Hair follicle dermal papilla cell (primary cell): ENCODE measurements around the gene USP47.

GRCh38 chr11:11841608-11842268 lies at the start of gene USP47:
TSS of gene USP47 (plus strand) at chr11:11841972.
- CAGE, long polyA plus RNA, result no peak

- CAGE, long polyA plus RNA, result no peak
Measured at GRCh38 chr11:11942489-11943267, 65.7 kb downstream of the DKK3 start.

DNA sequence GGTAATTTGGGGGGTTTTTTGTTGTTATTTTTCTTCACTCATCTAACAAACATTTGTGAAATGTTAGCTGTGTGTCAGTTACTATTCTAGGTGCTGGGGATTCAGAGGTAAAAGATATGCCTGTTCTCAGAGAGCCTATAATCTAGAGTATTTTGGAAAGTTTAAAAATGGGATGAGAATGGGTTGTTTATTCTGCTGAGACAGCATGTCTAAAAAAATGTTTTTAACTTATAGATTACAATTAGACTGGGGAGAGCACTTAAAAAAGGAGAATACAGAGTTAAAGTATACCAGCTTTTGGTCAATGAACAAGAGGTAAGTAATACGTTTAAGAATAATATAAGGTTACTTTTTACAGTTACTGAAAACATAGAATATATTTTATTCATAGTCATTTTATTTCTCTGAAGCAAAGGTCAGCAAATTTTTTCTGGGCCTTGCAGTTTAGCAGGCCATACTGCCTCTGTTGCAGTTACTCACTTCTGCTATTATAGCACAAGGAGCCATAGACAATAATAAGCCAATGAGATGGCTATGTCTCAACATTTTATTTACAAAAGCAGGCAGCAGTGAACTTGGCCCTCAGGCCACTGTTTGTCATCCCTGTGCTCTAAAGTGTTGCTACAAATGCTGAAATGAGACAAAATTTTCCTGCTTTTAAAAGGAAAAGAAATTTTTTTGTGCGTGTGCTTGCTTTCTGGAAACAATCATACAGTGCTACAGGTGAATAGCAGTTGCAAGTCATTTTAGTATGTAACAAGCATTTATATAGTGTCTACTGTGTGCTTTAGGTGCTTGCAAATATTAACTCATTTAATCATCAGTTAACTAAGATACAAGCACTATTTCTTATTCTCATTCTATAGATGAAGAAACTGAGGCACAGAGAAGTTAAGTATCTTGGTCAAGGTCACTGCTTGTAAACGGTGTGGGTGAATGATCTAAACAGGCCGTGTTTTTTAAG lies 59.9 kb downstream of the DKK3 start:
- CAGE, long polyA plus RNA, result no peak

- CAGE, long polyA plus RNA, result no peak
Measured at GRCh38 chr11:11963156-11963505, 45.3 kb downstream of the DKK3 start.

GRCh38 chr11:12023171-12023579 lies 14.7 kb upstream of the DKK3 start:
- CAGE, long polyA plus RNA, result no peak

DNA sequence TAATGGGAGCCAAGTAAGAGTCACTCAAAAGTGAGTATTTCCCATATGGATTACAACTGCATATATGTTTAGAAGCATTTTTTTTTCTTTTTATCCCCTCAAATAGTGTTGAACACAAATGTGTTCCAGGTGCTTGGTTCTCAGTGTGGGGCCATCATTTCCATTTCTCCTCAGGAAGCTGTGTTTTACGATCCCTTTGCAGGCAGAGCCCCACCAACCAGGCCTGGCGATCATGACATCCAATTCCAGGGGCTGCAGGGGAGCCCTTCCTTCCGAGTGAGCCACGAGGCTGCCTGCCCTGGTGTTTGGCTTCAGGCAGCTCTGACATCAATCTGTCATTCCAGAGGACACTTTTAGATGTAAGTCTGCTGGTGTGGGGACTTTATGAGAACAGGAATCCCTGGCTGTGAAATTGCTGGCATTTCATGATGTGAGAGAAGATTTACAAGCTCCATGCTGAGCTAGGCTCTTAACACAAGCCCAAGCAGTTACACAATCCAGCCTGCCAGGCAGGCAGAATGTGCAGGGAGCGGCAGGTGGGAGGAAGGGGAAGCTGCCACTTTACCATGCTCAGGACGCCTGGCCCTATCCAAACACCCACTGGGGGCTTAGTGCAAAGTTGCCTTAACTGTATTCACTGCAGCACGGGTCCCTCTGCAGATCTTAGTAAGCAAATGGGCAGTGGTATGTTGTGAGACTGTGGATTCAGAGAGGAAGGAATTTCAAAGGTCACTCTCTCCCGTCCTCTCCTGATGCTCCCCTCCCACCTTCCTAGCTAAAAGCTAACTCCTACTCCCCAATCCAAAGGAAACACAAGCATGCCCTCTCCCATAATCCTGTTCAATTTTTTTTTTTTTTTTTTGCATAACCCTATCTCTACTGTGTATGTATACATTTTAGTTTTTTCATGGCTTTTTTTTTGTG lies 43.5 kb upstream of the MICAL2 start:
- CAGE, long polyA plus RNA, result no peak

- CAGE, long polyA plus RNA, result no peak
Measured at GRCh38 chr11:12087988-12088643, 22.3 kb upstream of the MICAL2 start.

GRCh38 chr11:12120340-12120736 lies 9.9 kb downstream of the MICAL2 start:
- CAGE, long polyA plus RNA, result no peak

- CAGE, long polyA plus RNA, result no peak
Measured at GRCh38 chr11:12143503-12144327, 33.3 kb downstream of the MICAL2 start.

DNA sequence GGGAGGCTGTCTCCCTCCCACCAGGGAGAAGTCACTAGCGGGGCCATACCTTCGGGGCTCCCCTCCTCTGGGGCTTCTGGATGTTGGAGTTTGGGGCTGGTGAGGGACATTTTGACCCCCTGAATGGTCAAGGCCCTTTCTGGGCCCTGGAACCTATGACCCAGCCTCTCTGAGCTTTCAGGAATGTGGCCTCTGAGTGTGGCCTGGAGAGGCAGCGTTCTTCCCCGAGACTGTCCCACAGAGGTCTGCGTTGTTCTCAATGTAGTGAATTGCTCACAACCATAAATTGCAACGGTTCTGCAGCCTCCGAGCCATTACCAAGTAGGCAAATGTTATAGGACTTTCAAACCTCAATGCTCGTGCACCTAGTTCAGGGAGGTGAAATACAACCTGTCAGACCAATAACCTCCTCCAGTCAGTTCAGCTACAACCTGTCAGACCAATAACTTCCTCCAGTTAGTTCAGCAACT lies 34.0 kb downstream of the MICAL2 start:
- CAGE, long polyA plus RNA, result no peak

GRCh38 chr11:12159462-12160118 lies 49.2 kb downstream of the MICAL2 start:
- CAGE, long polyA plus RNA, result no peak

DNA sequence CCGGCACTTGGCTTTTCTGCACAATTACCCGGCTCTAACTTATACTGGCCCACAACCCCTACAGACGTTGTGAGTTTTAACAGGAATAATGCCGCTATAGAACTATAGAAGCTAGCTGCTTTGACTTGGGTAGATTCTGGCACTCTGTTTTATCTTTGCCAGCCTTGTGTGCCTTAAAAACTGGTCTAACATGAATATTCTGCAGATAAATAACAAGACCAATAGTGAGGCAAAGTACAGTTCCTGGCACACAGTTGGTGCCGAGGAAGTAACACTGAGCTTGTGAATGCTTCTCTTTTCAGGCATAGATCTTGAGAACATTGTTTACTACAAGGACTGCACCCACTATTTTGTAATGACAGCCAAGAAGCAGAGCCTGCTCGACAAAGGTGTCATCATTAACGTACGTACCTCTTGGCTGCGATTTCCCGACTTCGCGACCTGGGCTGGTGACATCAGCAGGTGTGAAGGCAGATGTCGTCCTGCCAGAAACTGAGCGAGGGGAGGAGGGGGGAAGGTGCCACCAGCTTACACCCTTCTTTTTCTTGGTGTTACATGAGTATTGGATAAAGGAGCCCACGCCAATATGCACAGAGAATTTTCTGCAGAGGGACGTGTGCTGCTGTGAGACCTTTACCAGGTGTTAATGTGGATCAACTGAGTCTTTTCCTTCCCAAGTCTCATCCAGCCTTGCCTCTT lies 105.7 kb downstream of the MICAL2 start:
- CAGE, long polyA plus RNA, result no peak

- CAGE, long polyA plus RNA, result no peak
Measured at GRCh38 chr11:12239248-12239832, 128.9 kb downstream of the MICAL2 start.

- CAGE, long polyA plus RNA, result no peak
Measured at GRCh38 chr11:12366050-12366833, 11.1 kb upstream of the PARVA start.

- CAGE, long polyA plus RNA, result no peak
Measured at GRCh38 chr11:12418219-12418668, 40.9 kb downstream of the PARVA start.

DNA sequence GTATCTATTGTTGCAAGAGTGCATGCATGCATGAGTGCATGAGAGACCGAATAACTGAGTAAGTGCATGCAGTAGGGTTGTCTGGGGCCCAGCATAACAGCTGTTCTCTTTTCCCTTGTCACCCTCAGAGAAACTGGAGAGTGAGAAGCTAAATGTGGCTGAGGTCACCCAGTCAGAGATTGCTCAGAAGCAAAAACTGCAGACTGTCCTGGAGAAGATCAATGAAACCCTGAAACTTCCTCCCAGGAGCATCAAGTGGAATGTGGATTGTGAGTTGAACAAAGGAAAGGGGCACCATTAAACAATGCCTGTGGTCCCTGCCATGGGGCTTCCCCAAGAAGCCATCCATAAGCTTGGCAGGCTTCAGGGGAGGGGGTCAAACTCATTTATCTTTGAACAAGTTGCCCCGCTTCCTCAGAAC lies 119.0 kb downstream of the PARVA start:
- CAGE, long polyA plus RNA, result no peak

DNA sequence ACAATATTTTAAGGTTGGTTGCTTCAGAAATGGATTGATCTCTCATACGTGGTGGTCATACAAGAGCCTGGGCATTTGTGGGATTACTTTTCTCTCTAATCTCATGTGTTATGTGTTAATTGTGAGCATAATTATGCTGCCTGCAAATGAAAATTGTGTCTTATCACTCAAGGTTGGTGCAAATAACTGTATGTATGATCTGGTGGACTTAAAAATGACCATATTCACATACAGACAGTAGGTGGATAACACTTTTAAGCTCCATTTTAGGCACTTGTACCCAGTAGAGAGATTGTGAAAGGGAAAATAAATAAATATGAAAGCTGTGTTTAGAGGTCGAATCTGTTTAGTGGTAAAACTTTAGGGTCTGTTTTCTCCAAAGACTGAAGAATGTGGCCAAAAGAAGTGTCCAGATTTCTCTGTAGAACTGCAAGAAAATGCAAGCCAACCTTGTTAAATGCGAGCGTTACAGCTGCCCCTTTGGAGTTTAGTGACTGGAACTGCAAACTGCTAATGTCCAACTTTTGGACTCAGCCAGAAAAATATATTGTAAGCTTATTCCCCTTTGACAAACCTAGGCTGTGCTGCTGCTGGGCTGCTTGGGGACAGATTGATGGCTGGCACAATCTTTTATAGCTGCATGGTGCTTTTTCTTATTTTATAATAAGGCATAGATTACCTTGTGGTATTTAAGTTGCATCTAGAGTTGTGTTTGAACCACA lies 3.7 kb downstream of the TEAD1 start:
- CAGE, long polyA plus RNA, result no peak

GRCh38 chr11:12684778-12685383 lies 10.7 kb downstream of the TEAD1 start:
- CAGE, long polyA plus RNA, result no peak

DNA sequence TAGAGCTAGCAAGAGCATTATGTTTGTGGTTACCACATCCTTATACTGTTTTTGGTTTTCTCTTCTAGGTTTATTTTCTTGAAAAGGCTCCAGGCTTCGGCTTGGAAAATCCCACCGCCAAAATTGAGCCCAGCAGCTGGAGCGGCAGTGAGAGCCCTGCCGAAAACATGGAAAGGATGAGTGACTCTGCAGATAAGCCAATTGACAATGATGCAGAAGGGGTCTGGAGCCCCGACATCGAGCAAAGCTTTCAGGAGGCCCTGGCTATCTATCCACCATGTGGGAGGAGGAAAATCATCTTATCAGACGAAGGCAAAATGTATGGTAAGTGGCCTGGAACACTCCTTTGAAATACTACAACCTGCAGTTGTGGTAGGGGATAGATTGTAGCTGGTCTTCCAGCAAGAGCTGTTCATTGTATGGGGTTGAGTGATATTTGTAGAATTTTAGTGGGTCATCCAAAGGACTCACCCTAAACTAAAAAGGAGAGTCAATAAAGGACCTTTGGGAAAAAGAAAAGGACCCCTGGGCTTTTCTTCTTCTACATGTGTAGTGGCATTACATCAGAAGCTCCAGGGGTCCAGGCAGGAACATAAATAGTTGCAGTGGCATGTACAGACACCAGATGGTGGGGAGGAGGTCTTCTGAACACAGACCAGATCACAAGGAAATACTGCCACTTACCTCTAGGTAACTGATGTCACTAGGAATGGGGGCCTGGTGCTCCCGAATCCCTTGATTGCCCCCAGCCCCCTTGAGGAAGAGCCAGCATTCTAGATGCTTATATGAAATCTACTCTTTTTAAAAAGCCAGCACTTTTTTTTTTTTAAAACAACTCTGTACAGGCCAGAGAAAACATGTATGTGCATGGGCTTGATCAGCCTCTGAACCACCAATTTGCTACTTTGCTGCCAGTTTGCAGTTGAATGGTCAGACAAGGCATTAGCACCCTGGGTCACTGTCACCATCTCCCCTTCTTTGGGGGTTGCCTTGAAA lies 90.2 kb downstream of the TEAD1 start:
- CAGE, long polyA plus RNA, result no peak

DNA sequence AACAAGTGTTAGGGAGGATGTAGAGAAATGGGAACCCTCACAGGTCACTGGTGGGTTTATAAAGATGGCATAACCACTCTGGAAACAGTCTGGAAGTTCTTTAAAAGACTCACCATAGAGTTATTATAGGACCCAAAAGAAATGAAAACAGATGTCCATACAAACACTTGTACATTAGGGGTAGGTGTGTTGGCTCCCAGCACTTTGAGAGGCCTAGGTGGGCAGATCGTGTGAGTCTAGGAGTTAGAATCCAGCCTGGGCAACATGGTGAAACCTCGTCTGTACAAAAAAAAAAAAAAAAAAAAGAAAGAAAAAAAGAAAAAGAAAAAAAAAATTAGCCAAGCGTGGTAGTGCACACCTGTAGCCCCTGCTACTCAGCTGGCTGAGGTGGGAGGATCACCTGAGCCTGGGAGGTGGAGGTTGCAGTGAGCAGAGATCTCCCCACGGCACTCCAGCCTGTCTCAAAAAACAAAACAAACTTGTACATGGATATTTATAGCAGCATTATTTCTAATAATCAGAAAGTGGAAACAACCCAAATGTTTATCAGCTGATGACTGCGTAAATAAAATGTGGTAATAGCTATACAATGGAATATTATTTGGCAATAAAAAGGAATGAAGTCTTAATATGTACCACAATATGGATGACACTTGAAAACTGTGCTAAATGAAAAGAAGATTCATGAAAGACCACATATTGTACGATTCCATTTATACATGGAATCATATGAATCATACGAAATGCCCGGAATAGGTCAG lies 107.6 kb downstream of the TEAD1 start:
- CAGE, long polyA plus RNA, result no peak